ENCODE measurements around the genes ZC3H7B and WBP2NL.

DNA sequence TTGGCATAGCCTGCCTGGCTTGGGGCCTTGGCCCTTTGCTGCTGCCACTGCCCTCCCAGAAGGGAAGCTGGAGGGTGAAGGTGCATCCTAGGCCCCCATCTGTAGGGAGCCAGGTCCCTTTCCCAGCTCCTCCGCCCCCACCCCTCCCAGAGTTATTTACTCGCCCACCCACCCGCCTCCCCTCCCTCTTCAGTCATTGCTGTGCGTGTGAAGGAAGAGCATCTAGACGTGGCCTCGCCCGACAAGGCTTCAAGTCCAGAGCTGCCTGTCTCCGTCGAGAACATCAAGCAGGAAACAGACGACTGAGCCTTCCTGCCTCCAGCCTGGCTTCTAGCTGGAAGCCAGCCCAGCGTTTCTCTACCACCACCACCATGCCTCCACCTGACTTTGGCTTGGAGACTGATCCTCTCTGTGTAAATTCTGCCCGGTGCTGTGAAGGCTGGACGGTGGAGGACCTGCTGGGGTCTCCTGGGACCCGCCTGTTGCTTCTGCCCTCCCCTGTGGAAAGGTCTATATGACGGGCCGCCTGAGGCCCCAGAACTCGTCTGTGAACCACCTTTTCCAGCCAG lies 10.7 kb downstream of the CHADL start:
- PRO-cap: no peak

- PRO-cap: no peak
These were observed 2.7 kb upstream of the RANGAP1 start for GRCh38 chr22:41288704-41289064.

GRCh38 chr22:41300939-41301974 lies at the start of gene ZC3H7B:
TSS of gene ZC3H7B (plus strand) at chr22:41301525.
- PRO-cap: bidirectional peak, plus-strand start at chr22:41301604, minus-strand start at chr22:41301511

DNA sequence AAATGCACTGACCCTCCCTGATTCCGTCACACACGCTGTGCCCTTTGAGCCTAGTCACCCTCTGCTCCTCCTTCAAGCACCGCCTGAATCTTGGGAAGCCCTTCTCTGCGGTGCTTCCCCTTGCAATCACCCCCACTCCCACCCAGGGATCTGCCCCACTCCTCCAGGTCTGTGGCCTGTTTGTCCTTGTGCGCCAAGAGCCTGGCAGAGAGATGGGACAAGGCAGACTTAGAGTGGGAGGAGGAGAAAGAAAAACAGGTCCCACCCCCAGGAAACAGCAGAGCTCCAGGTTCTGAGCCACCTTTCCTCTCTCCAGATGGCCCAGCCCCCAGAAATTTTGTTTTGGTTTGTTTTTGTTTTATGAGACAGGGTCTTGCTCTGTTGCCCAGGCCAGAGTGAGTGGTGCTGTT lies 37.3 kb upstream of the TEF start:
- PRO-cap: no peak

DNA sequence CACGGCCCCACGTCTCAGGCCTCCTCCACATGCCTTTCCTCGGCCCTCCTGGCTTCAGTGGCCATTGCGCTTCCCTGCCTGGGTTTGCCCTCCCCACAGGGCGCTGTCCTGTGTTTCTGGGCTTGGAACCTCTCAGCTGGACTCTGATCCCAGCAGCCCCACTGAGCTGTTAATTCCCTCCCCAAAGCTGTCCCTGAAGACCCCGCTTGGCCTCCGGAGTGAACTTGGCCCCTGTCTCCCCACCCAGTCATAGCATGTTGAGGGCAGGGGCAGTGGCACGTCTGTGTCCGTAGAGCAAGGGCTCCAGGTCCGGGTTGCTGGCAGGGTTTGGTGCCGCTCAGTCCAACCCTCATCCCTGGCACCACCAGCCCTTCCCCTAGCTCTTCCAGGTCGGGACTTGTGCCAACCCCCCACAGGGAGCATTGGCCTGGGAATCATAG lies 34.4 kb upstream of the TEF start:
- PRO-cap: no peak

DNA sequence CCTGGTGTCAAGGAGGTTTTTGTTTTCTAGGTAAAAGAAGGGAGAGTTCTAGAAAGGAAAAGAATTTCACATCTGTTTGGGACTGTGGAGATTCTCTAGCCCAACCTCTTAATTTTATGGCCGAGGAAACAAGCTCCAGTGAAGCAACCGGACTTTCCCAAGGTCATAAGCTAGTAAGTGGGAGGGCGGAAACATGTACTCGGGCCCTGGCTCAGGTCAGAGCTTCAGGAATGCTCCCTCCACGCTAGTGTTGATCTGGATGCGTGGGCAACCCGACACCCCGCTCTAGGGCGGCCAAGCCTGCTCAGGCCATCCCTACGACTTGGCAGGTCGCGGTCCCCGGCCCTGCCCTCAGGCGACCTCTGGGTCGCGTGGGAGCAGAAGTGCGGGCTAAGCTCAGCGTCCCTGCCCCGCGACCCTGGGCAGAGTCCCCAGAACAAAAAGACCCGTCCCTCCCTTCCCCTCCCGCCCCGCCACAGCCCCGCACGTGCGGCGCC lies 850 bp upstream of the TEF start:
- PRO-cap: bidirectional peak, plus-strand start at position 247 of the sequence, minus-strand start at position 167 of the sequence; bidirectional peak, plus-strand start outside the sequence, minus-strand start at position 420 of the sequence

DNA sequence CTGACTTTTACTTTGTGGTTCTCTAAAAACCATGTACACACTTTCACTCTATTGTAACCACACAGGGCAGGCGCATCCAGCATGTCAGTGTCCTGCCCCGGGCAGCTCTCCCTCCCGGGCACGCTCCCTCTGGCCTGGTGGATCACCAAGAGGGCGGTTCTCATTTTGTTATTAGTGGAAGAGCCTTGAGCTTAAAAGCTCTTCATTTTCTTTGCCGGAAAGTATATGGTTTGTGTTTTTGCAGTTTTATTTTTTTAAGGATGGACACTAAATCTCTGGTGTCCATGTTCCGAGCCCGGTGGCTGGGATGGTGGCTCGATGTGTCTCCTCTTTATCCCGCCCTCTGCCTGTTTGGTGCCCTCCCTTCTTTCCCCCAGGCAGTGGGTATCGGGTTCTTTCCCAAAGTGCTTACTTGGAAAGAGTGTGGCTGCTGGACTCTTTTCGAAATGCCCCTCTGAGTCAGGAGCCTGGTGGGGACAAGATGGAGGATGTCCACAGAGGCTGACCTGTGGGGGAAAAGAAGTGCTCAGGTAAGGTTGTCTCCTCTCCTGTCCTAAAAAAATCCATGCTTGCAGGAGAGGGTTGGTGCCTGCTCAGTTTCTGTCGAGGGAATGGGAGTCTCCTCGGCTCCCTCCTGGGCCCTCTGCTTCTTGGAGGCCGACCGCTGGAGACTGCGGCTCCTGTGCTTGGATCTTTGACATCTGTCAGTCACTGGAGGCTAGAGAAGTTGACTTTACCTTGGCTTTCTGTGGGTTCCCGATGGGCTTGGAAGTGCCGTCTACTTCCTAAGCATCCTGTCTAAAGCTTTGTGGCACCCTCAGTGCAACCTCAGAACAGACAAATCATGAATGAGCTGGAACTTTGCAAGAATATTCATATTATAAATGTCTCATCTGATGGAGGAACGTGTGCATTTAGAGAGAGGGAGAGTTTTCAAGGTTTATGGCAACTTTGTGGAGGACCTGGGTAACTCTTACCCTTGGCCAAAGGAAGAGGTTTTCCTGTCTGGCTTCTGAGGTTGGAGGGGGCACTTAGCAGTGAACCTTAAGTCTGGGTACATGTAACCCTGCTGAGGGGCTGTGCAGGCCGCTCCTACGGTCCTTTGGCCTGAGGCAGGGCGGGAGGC lies 16.3 kb downstream of the TEF start:
- PRO-cap: no peak

DNA sequence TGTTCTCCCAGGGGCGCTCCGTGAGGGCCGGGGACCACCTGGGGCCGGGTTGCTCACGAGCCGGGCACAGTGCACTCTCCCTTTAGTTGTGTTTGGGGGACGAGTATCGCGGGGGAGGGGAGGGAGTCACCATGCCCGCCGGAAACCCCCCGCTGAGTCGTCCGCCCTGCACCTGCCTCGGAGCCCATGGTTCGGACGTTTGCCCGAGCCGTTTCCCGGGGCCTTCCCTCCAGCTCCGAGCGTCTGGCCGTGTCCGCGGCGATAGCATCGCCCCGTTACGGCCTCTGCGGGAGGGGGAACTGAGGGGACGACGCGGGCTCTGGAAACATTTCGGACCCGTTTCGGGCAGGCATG lies 469 bp upstream of the TOB2 start:
- PRO-cap: bidirectional peak, plus-strand start at position 155 of the sequence, minus-strand start at position 71 of the sequence

DNA sequence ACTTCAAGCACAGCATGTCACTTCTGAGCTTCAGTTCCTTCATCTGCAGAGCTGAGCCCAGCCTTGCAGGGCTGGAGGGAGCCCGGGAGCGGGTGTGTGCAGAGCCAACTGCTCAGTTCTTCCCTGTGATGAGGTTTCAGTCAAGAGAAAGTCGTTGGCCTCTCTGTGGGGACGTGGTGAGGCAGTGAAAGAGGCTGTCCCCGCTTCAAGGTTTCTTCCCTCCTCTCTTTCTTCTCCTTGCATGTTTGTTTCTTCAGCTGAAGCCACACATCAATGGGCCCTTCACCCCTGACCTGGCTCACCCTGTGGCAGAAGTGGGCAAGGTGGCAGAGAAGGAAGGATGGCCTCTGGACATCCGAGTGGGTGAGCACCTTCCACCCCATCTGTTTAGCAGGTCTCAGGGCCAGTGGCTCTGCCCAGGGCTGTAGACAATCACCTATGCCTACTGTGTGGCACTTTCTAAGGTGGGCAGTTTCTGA lies 24.3 kb downstream of the POLR3H start:
- PRO-cap: no peak

DNA sequence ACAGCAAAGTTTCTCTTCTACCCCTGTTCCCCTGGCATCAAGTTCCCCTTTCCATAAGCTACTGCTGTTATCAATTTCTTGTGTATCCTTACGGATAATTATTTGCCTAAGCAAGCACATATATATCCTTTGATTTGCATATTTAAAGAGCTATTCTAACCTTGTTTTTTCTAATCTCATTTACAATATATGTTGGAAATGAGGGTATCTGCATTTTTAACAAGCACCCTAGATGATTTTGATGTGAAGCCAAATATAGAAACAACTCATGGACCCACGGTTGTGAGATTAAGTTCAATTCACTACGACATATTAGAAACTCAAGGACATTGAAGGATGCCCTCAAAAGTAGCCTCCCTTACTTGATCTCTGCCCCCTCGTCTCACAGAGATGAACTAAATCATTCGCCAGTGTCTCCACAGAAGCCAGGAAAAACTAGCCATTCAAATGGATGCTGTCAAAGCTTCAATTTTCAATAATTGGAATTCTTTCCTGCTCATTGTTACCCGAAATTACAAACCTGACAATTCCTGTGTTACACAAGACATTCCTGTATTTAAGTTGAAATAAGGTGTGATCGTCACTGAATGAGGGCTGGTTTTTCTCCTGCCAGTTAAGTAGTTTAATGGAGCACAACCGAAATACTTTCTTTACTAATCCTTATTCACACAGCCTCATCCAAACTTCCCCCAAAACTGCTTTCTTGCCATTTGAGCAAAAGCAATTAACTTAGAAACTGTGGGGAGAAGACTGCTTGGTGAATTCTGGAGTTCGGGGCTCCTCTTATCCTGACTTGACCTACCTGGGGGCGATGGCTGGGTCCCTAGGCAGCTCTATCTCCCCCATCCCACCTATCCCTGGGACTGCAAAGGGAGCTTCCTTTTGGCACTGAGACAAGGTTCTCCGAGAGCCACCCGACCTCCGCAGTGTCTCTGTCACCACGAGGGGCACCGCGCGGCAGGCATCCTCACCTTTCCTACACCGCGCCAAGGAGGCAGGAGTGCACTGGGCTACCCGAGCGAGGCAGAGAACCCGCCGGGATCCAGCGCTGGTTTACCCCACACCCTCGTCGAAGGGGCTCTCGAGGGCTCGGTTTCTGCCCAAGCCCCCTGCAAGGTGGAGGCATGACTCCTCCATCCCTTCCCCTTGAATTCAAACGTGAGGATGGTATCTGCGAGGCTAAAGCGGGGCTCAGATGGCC lies 1.0 kb downstream of the DESI1 start:
- PRO-cap: unidirectional peak, plus-strand start at position 997 of the sequence; unidirectional peak, plus-strand start at position 1,026 of the sequence

DNA sequence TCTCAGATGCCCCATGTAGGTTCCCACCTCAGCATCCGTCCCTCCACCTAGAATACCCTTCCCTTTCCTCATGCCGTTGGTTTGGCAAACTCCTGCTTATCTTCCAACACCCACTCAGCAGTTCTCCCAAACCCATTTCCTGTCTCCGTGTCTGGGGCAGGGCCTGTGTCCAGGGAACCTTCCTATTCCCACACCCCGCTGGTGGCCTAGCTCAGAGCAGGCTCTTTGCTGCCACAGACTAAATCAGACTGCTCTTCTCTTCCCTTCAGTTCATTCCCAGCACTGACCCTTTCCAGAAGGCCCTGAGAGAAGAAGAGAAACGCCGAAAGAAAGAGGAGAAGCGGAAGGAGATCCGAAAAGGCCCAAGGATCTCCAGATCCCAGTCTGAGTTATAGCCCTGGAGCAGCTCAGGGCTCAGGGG lies 7.5 kb upstream of the SREBF2 start:
- PRO-cap: no peak

DNA sequence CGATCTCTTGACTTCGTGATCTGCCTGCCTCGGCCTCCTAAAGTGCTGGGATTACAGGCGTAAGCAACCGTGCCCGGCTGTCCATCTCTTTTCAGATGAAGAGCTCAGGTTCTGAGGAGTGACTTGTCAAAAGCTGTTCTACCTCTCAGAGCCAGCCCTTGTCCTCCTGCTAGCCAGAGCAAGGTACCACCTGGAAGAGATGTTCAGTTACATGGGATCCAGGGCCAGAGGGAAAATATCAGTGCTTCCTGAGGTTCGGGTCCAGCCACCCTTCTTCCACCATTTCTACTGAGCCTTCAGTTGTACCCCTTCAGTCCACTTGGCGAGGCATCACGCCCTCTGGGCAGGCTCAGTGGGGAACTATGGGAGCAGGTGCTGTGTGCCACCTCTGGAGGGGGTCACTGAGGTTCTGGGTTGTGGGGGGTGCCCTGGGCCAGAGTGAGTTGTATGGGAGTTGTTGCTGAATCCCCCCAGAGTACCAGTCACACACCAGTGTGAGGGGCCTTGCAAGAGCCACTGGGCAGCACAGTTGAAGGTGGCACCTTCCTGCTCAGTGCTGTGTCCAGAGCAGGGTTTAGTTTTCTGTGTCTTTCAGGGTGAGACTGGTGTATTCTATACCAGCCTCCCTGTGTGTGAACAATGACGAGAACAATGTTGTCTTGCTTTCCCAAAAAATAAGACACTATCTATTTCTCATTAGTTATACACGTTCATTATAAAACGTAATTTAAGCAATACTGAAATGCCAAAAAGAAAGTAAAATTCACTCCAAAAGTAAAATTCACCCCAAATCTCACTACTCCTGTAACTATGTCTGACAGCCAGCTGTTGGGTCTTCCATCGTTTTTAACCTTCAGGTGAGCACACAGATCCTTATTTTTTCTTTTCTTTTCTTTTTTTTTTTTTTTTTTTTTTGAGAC lies 2.7 kb upstream of the SREBF2 start:
- PRO-cap: no peak

DNA sequence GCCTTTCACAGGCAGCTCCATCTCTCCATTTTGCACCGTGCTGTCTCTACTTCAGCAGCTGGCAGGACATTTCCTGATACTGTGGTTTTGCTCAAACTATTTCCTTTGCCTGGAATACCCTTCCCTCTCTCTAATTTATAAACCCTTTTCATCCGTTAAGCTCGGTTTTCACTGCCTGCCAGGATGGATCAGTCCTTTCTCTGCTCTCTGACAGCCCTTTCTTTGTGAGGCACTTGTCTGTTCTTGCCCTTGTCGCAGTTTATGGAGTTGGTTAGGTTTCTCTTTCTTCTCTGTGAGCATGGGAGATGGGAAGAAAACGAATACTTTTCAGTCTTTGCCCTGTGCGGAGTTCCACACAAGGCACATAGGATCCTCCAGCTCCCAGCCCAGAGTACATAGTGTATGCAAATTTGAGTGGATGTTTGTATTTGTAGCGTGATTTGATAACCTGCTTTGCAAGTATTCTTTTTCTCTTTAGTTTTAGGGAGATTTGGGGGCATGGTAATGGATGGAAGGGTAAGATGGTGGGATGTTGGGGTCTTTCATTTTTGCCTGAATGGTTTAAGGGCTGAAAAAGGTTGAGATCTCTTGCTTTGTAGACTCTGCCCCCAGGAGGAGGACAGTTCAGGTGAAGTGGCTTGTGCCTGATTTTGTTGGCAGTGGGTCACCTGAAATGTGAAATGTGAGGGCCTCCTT lies 13.9 kb downstream of the SREBF2 start:
- PRO-cap: no peak

GRCh38 chr22:41890803-41891807 lies 23.8 kb downstream of the SHISA8 start:
- PRO-cap: no peak

GRCh38 chr22:41998347-41999448 lies at the start of gene WBP2NL:
TSS of gene WBP2NL (plus strand) at chr22:41998788.
- PRO-cap: bidirectional peak, plus-strand start at chr22:41998816, minus-strand start at chr22:41998674; bidirectional peak, plus-strand start at chr22:41999051, minus-strand start at chr22:41998927

DNA sequence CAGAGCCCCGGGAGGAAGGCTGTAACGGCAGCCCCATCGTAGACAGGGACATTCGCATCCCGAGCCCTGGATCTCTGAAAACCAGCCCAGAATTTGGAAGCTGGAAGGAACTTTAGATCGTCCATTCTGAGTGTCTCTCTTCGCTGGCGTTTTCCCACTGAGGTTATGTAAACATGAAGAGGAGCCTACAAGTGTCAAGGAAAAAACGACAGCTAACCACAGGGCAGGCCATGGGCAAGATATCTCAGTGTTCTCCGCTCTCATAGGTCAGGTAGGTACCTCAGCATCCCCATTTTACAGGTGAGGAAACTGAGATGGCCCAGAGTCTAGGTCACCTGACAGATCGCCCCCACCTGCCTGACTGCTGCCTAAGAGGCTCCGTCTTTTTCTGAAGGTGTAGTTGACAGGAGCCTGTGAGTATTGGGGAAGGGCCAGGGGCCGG lies 779 bp upstream of the NDUFA6 start:
- PRO-cap: no peak

DNA sequence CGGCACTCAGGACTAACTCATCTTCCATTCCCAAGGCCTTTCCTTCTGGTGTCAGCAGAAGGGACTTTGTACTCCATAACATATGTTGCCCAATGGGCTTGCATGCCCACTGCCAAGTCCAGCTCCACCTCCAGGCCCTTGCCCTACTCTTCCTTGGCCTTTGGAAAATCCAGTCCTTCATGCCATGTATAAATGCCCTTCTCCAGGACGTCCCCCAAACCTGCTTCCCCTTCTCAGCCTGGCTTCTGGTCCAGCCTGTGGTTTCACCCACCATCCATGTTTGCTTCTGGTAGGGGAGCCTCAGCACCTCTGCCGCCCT lies 377 bp downstream of the CYP2D6 start:
- PRO-cap: no peak

- PRO-cap: no peak
These were observed 30.5 kb upstream of the CYP2D6 start for GRCh38 chr22:42160806-42161736.

- PRO-cap: no peak
These were observed 14.3 kb downstream of the TCF20 start for GRCh38 chr22:42256104-42256579.

DNA sequence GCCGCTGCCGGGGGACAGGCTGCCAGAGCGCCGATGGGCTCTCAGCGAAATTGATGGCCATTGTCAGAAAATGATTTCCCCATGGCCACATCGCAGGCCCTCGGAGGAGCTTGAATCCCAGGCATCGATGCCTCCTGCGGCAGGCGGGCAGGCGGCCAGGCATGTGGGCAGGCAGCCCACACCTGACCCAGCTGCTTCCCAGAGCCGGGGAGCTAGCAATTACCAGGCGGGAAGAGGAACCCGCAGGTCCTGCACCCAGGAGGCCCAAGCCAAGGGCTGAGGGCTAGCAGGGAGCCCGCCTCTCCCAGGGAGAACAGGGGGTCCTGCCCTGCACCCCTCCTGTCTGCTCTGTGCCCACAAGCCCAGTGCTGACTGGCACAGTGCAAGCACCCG lies 43.9 kb upstream of the TCF20 start:
- PRO-cap: unidirectional peak, plus-strand start at position 218 of the sequence